AG09319 (cell line): ENCODE measurements around a stretch of chr14.

DNA sequence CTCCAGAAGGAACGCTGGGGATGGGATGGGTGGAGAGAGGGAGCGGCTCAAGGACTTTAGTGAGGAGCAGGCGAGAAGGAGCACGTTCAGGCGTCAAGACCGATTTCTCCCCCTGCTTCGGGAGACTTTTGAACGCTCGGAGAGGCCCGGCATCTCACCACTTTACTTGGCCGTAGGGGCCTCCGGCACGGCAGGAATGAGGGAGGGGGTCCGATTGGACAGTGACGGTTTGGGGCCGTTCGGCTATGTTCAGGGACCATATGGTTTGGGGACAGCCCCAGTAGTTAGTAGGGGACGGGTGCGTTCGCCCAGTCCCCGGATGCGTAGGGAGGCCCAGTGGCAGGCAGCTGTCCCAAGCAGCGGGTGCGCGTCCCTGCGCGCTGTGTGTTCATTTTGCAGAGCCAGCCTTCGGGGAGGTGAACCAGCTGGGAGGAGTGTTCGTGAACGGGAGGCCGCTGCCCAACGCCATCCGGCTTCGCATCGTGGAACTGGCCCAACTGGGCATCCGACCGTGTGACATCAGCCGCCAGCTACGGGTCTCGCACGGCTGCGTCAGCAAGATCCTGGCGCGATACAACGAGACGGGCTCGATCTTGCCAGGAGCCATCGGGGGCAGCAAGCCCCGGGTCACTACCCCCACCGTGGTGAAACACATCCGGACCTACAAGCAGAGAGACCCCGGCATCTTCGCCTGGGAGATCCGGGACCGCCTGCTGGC, 997 bp downstream of the PAX9 start:
- RRBS, result no CpG with 5 or more reads among the region's 55 CpGs

DNA sequence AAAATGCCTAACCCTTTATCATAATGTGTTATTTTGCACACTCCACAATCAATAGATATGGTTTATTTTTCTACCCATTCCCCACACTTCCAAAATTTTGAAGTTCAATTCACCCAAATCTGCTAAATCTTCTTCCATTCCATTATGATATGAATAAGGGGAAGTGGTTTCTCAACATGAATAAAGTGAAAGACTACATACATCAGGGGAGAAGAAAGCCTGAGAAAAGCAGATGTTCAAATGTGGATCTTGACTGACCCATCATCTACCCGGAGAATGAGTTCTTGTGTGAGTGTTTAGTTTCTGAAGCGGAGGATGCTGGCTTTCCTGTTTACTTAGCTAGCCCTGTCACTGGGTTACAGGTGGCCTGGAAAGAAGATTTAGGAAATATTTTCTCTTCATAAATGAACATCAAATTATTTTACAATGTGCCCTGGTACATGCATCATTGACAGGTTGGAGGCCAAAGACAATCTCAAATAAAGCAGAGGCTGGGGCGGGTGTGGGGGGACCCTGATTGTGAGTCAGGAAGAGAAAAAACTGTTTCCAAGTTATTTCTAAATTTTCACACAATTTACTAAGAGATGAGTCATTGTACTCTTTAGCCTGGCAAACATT, 135.7 kb downstream of the SLC25A21 start:
- RRBS, result no CpG with 5 or more reads among the region's 3 CpGs

DNA sequence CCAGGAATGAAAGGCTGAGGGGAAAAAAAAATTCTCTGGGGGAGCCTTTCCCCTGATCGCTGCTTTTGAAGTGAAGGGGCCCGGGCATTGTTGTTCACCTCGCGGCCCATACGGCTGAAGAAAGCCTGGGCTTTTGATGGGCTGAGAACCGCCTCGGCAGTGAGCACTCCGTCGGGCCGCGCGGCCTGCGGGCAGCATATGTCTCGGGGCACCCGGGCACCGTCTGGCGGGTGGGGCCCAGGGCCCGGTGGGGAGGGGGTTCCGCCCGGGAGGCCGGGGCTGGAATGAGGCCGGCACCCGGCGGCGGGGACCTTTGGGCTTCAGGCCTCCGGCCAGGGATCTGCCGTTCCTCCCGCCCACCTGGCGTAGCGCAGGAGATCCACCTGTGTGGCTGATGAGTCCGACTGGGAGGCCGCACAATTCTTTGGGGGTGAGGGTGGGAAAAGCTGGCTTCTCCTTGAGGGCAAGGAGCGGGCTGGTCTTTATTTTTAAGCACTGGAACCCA, 10.8 kb downstream of the FOXA1 start:
- RRBS, result no CpG with 5 or more reads among the region's 33 CpGs

DNA sequence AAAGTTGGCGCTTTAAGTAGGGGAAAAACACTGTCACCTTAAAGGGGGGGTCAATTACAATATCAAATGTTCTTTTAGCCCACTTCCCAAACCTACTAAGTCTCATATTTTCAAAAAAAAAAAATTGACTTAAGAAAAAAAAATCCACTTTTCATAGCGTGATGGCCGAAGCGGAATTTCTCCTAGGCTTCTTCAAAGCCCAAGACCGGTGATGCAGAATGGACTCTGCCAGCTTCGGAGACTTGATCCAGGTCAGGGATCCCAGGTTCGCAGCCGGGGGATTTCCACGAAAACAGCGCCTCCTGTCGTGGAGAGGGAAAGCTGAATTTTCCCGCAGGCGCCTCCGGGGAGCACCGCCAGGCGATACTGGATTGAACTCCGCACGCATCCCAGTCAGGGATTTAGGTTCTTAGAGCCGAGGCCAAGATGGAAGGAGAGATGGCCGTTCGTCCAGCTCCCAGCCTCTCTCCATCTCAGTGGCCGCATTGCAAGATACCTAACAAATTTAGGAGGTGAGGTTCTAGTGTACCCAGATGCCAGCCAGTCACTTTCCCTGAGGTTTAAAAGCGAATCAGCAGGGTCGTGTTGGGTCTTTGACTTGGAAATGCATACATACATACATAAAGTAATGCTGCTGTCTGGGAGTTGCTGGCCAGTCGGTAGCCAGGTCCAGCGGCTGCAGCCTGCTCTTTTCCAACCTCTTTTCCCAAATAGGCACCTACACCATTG, 2.2 kb downstream of the TTC6 start:
- RRBS, result 11% methylated on average over 10 of the region's 26 CpGs

GRCh38 chr14:37598162-37599100, 3.0 kb downstream of the TTC6 start:
- RRBS, result 12% methylated on average over 14 of the region's 62 CpGs

- RRBS, result 7% methylated on average over 9 of the region's 90 CpGs
Measured at GRCh38 chr14:37622032-37623198, 27.0 kb downstream of the TTC6 start.

GRCh38 chr14:38405700-38406351, 149.9 kb upstream of the CLEC14A start:
- RRBS, result no CpG with 5 or more reads among the region's 1 CpG

- RRBS, result no CpG with 5 or more reads among the region's 14 CpGs
Measured at GRCh38 chr14:39109894-39110872, 3.9 kb upstream of the GEMIN2 start.

GRCh38 chr14:39114700-39115178, 616 bp downstream of the GEMIN2 start:
- RRBS, result no CpG with 5 or more reads among the region's 9 CpGs

- RRBS, result no CpG with 5 or more reads among the region's 7 CpGs
Measured at GRCh38 chr14:39411105-39411462, 21.1 kb downstream of the FBXO33 start.

- RRBS, result no CpG with 5 or more reads among the region's 11 CpGs
Measured at GRCh38 chr14:39411516-39411999, 20.7 kb downstream of the FBXO33 start.

- RRBS, result no CpG with 5 or more reads among the region's 25 CpGs
Measured at GRCh38 chr14:45253723-45254373, 846 bp upstream of the MIS18BP1 start.

DNA sequence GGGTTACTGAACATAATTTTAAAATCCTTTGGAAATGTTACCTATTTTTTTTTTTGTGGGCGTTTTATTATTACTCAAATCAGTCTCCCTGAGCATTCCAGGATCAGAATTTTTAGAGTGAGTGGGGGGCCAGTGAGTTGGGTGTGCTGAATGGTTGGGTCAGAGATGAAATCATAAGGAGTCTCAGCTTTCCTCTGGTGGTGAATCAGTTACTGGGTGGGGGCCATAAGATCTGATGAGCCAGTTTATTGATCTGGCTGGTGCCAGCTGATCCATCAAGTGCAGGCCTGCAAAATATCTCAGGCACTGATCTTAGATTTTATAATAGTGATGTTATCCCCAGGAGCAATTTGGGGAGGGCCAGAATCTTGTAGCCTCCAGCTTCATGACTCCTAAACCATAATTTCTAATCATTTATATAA, 64.5 kb upstream of the MIS18BP1 start:
- RRBS, result no CpG with 5 or more reads among the region's 1 CpG

DNA sequence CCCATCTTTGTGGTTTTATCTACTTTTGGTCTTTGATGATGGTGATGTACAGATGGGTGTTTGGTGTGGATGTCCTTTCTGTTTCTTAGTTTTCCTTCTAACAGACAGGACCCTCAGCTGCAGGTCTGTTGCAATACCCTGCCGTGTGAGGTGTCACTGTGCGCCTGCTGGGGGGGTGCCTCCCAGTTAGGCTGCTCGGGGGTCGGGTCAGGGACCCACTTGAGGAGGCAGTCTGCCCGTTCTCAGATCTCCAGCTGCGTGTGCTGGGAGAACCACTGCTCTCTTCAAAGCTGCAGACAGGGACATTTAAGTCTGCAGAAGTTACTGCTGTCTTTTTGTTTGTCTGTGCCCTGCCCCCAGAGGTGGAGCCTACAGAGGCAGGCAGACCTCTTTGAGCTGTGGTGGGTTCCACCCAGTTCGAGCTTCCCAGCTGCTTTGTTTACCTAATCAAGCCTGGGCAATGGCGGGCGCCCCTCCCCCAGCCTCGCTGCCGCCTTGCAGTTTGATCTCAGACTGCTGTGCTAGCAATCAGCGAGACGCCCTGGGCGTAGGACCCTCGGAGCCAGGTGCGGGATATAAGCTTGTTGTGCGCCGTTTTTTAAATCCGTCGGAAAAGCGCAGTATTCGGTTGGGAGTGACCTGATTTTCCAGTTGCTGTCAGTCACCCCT, 635.5 kb upstream of the MIS18BP1 start:
- RRBS, result no CpG with 5 or more reads among the region's 22 CpGs

- RRBS, result no CpG with 5 or more reads among the region's 17 CpGs
Measured at GRCh38 chr14:45891560-45892157, 638.7 kb upstream of the MIS18BP1 start.

- RRBS, result no CpG with 5 or more reads among the region's 27 CpGs
Measured at GRCh38 chr14:49584288-49585267, 1.6 kb downstream of the RPS29 start.

- RRBS, result no CpG with 5 or more reads among the region's 1 CpG
Measured at GRCh38 chr14:49774141-49774897, 6.4 kb downstream of the KLHDC2 start.

DNA sequence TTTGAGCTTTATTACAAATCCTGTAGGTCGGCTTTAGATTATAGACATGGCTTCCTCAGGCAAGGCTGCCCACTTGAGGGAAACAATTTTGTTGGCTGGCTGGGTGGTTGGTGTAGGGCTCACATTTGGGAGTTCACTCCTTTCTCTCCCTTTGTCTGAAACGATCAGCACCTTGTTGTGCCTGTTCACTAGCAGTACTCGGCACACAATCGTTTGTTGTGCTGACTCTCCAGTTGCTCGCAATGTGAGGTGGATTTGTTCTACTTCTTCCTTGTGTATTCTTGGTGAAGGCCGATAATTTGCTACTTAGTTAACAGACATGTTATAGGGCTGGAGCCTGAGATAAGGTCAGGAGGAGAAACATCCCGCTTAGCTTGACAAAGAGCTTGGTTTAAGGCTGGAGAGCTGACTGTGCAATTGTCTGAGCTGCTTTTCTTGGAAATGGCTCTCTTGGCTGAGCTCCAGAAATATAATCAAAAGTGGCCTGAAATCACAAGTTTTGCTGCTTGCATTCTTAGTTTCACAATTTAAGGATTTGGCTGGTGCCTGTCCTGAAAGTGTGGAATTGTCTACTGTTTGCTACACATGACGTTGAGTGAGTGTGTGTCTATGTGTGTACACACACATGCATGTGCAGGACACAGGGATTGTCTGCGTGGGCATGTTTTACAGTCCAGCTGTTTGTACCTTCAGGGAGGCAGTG, 77.6 kb downstream of the ARF6 start:
- RRBS, result no CpG with 5 or more reads among the region's 9 CpGs

DNA sequence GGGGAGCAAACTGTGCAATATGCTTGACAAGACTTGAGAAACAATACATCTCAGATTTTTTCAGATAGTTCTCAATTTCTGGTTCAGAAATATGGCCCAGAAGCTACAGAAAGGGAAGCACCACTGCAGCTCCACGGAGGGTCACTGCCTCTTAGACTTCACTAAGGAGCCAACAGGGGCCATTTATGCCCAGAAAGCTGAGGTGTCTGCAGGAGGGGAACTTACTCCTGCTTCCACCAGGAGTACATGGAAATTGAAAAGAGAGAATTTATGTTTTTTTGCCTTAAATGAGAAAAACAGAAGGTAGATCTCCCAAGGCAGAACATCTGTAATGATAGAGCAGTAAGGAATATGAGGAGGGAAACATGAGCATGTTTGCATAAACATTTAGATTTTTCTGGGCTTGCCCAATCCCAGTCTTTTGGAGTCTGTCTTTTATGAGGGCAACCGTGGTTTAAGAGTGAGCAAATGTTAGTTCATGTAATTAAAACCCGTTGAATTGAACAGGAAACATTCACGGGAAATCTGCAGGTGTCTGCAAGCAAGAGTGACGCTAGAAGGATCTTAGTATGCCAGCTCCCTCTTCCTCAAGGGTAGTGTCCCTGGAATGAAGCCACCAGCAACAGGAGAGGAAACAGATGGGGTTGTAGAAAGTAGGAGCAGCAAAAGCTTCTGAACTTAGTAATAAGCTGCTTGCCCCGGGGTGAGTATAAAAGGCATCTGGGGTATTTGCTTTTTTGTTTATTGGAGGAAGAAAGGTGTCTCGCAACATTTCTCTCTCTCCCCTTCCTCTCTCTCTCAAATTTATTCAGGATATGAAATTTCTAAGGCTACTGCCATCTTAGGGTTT, 79.3 kb downstream of the ARF6 start:
- RRBS, result no CpG with 5 or more reads among the region's 7 CpGs